PC-3 (cell line): Measurements from ENCODE around the genes MIS12 and ENSG00000286190.

- RAMPAGE, long total RNA, result no peak
Observed at GRCh38 chr17:4708325-4708882, 2.0 kb upstream of the ARRB2 start.

DNA sequence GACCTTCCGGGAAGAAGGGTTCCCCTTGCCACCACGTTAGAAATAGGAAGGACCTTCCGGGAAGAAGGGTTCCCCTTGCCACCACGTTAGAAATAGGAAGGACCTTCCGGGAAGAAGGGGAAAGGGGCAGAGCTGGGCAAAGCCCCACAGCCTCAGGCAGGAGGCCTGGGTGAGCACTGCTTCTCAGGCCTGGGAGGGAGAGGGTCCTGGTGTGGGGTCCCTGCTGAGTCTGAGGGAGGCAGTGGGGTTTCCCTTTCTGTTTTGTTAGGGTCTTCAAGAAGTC, 4.3 kb downstream of the ARRB2 start:
- RAMPAGE, long total RNA, result no peak

DNA sequence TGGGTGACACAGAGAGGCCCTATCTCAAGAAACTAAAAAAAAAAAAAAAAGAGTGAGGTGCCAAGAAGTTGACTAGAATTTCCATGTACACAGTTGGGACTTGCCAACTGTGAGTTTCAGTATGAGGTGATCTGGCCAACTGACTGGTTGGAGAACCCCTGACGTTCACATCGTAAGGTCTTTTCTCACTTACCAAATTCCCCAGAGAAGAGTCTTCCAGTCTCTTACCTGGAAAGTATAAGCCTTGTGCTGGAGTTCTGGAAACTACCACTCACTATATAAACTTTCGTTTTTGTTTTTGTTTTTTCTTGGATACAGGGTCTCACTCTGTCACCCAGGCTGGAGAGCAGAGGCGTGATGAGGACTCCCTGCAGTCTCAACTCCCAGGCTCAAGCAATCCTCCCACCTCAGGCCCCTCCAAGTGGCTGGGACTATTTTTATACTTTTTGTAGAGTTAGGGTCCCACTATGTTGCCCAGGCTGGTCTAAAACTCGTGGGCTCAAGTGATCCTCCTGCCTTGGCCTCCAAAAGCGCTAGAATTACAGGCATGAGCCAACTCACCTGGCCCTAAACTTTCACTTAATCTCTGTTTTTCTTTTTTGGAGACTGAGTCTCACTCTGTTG, 2.9 kb upstream of the MED11 start:
- RAMPAGE, long total RNA, result no peak

GRCh38 chr17:4772269-4772588, 543 bp downstream of the TM4SF5 start:
- RAMPAGE, long total RNA, result no peak

DNA sequence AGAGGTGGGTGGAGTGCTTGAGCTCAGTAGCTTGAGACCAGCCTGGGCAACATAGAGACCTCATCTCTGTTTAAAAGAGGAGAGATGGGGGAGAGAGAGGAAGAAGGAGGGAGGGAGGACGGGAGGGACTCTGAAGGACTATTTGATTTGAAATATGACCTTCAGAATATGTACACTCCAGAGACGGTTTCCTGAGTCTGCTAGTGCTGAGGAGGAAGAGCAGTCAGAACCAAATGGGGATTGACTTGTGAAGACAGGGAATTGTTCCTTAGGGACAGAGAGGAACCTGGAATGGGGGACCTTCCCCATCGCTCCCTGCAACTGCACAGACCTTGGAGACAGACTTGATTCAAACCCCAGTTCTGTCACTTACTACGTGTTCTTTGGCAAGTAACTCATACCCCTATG, 14.8 kb downstream of the MINK1 start:
- RAMPAGE, long total RNA, result no peak

- RAMPAGE, long total RNA, result no peak
Observed at GRCh38 chr17:4858068-4858449, 24.9 kb downstream of the MINK1 start.

DNA sequence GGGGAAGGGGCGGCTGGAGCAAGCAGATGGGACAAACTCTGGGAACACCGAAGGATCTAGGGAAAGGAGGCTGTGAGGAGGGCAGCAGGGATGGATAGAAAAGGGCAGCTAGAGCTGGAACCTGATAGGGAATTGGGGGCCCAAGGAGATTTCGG, 265 bp downstream of the ENO3 start:
- RAMPAGE, long total RNA, result no peak

- RAMPAGE, long total RNA, result no peak
Observed at GRCh38 chr17:4997070-4997374, 300 bp downstream of the INCA1 start.

GRCh38 chr17:5346585-5347531, 64.8 kb downstream of the RABEP1 start:
- RAMPAGE, long total RNA, result no peak

DNA sequence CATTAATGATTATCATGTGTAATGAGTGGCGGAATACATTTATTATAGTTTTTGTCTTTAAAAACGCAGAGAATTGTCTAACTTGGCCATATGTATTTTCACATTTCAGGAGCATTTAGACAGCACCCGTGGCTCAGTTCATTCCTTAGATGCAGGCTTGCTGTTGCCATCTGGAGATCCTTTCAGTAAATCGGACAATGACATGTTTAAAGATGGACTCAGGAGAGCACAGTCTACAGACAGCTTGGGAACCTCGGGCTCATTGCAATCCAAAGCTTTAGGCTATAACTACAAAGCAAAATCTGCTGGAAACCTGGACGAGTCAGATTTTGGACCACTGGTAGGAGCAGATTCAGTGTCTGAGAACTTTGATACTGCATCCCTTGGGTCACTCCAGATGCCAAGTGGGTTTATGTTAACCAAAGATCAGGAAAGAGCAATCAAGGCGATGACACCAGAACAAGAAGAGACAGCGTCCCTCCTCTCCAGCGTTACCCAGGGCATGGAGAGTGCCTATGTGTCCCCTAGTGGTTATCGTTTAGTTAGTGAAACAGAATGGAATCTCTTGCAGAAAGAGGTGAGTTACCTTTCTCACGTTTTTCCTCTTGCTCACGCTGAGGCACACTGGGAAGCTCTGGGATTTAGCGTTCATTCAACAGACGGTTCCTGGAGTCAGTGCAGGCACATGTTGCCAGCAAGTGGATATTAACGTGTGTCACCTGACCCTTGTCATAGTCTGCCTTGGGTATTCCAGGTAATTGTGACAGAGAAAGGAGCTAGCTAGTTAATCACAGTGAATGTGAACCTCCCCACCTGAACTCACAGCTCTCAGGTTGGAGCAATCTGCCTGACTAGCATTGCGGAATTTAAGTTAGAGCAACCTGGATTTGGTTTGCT, 58.1 kb downstream of the NUP88 start:
- RAMPAGE, long total RNA, result no peak

- RAMPAGE, long total RNA, result no peak
Observed at GRCh38 chr17:5379694-5380604, 39.5 kb downstream of the NUP88 start.

- RAMPAGE, long total RNA, result start-site peak on the plus strand at chr17:5486566-5486573, 24 and 16 reads in 2 replicates
Observed at GRCh38 chr17:5486253-5487182, at the start of gene MIS12. TSS of gene MIS12 (plus strand) at chr17:5486566.

- RAMPAGE, long total RNA, result no peak
Observed at GRCh38 chr17:5499360-5500663, 994 bp downstream of the ENSG00000286190 start.

- RAMPAGE, long total RNA, result no peak
Observed at GRCh38 chr17:5500677-5501461, at the start of gene ENSG00000286190. TSS of gene ENSG00000286190 (minus strand) at chr17:5501006.

- RAMPAGE, long total RNA, result no peak
Observed at GRCh38 chr17:5541526-5542274, 40.9 kb upstream of the ENSG00000286190 start.

DNA sequence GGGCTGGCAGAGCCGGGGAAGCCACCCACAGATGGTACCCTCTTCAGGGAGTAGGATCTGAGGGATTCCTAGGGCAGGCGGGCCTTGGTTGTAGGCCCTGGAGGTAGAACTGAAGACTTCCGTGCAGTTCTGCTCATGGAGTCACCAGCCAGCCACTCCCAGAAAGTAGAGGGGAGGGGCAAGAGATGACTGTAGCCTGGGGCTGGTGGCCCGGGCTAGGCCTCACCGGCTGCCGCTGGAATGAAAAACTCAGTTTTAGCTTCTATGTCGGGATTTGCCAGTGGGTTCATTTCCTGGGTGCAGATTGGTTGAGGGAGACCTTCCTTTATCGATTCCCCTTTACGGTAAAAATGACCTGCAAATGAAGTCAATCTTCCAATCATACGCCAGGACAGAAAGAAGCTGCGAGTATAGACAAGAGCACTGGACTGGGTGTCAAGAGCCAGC, 160.4 kb upstream of the WSCD1 start:
- RAMPAGE, long total RNA, result no peak

DNA sequence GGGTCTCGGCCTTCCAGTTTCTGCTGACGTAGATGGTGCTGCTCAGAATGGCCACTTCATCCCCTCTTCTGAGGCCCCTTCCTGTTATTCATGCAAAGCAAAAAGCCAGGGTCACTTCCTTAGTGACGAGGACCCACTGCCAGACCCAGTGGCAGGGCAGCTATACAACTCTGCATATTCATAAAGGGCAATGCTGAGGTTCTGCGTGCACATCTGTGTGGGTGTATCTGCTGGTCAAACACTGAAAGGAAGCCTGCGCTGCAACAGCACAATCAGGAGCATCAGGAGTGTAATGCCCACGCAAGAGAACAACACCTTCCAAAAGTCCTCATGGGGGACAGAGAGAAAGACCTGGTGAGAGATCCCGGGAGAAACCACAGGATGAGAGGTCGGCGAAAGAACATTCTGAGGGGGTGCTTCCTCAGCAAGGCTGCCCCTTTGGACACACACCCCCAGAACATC, 109.0 kb downstream of the WSCD1 start:
- RAMPAGE, long total RNA, result no peak

- RAMPAGE, long total RNA, result no peak
Observed at GRCh38 chr17:6325841-6326097, 109.2 kb downstream of the AIPL1 start.

DNA sequence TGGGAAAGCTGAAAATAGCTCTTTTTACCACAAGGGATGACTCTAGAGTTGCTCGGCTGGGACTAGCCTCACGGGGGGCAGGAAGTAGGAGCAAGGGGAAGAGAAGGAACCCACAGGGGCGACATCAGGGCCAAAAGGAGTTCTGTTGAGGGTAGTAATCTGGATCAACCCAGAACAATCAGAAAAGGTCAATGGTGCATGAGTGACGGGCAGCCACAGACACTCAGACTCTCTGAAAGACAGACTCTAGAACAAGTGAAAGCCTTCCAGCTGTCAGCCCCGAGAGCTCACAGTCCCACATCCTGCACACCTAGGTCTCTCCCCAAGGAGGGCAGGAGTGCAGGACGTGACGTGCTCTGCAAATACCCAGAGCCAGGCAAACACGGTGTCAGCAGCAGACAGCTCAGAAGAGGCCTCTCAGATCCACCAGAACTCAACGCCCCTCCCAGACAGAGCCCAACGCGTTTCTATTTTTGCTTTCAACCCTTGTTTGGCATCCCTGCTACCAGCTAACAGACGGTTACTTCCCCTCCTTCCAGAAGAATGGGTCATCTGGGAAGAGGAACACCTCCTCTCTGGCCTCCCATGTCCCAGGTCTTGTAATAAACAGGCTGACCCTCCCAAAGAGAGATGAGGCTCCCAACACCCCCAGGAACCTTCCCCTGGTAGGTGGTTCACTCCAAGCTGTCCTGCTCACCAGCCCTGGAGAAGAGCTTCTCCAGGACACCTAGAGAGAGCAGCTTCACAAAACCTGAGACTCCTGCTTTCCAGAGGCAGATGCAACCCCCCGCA, 7.7 kb downstream of the PITPNM3 start:
- RAMPAGE, long total RNA, result no peak

GRCh38 chr17:6642813-6643338, 2.0 kb downstream of the TXNDC17 start:
- RAMPAGE, long total RNA, result no peak